Measurements from ENCODE around the gene KBTBD7.

GRCh38 chr13:40272250-40272724 is 394.2 kb downstream of the FOXO1 start:
- RRBS, result no CpG with 5 or more reads among the region's 3 CpGs

DNA sequence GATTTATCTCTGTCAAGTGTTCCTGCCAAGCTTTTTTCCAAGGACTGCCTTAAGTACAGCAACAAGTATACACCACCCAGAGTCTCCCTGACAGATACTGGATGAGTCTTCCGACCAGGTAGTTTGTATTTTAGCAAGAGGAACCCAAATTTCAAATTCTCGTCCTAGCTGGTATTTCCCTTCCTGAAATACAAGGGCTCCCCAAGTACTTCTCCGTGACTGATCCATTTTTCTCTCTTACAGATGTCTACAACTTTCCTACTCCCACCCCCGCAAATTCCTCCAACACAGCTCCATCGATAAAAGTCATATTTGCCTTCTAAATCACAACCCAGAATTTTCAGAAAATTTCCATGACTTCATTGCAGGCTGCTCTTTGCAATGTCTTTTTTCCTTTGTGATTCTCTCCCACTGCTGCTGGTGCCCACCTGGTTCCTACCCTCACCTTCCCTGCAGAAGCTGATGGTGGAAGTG is 313.3 kb downstream of the FOXO1 start:
- RRBS, result no CpG with 5 or more reads among the region's 5 CpGs

DNA sequence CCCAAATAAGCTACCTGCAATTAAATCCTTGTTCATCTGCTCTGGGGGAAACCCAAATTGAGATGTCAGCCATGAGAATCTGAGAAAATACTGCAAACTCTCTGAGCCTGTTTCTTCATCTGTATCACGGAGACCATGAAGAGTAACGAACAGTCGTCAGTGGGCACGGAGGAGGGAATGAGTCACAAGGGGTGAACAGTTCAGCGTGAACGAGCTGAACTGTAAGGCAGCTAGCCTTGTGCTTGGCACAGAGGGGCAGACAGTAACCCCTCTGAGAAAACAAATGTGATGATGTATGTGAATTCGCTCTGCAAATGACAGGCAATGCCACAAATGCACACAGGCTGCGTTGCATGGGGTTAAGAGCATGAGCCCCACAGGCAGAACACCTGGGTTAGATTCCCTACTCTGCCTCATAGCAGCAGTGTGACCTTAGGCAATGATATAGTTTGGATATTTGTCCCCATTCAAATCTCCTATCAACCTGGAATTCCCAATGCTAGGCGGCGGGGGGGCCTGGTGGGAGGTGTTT is 288.6 kb downstream of the FOXO1 start:
- RRBS, result no CpG with 5 or more reads among the region's 10 CpGs

- RRBS, result no CpG with 5 or more reads among the region's 10 CpGs
Observed at GRCh38 chr13:40551185-40552359, 114.9 kb downstream of the FOXO1 start.

- RRBS, result no CpG with 5 or more reads among the region's 6 CpGs
Observed at GRCh38 chr13:40605519-40606273, 60.7 kb downstream of the FOXO1 start.

- RRBS, result no CpG with 5 or more reads among the region's 16 CpGs
Observed at GRCh38 chr13:40734612-40735115, 36.3 kb downstream of the MRPS31 start.

DNA sequence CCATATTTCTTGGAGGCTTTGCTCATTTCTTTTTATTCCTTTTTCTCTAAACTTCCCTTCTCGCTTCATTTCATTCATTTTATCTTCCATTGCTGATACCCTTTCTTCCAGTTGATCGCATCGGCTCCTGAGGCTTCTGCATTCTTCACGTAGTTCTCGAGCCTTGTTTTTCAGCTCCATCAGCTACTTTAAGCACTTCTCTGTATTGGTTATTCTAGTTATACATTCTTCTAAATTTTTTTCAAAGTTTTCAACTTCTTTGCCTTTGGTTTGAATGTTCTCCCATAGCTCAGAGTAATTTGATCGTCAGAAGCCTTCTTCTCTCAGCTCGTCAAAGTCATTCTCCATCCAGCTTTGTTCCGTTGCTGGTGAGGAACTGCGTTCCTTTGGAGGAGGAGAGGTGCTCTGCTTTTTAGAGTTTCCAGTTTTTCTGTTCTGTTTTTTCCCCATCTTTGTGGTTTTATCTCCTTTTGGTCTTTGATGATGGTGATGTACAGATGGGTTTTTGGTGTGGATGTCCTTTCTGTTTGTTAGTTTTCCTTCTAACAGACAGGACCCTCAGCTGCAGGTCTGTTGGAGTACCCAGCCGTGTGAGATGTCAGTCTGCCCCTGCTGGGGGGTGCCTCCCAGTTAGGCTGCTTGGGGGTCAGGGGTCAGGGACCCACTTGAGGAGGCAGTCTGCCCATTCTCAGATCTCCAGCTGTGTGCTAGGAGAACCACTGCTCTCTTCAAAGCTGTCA is 80.0 kb downstream of the SLC25A15 start:
- RRBS, result no CpG with 5 or more reads among the region's 10 CpGs

DNA sequence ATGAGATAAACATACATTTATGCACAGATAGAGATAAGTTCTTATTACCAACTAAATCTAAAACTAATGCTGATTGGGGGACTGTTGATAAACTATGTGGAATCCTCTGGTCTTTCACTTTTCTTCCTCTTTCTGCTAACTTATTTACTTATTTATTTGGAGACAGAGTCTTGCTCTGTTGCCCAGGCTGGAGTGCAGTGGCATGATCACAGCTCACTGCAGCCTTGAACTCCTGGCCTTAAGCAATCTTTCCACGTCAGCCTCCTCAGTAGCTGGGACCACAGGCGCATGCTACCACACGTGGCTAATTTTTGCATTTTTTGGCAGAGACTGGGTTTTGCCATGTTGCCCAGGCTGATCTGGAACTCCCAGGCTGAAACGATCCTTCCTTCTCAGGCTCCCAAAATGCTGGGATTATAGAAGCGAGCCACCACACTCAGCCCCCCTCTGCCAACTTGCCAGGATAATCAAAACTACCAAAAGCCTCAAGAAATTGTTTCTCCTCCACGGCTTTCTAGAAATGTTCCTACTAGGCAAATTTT is 77.5 kb downstream of the ELF1 start:
- RRBS, result no CpG with 5 or more reads among the region's 6 CpGs

DNA sequence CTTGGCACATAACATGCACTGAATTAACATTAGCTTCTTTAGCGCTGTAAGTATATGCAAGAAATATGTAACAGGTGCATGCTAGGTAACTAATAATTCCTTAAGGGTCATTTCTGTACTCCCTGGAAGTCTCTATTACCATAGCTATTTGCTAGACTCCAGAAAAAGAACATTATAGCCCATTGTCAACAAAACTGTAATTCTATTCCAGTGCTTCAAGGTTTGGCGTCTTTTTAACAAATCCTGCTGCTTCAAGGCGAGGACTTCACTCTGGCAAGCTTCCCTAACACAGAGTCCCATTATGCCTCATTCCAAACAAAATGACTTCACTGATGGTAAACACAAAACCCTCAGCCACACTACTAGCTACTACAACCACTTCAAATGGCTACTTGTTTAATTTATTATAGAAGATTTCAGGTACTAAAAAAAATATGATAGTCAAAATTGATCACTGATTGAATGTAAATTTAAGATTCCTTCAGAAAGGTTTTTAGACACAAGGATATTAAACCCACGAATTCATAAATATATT is 32.7 kb downstream of the ELF1 start:
- RRBS, result no CpG with 5 or more reads among the region's 4 CpGs

DNA sequence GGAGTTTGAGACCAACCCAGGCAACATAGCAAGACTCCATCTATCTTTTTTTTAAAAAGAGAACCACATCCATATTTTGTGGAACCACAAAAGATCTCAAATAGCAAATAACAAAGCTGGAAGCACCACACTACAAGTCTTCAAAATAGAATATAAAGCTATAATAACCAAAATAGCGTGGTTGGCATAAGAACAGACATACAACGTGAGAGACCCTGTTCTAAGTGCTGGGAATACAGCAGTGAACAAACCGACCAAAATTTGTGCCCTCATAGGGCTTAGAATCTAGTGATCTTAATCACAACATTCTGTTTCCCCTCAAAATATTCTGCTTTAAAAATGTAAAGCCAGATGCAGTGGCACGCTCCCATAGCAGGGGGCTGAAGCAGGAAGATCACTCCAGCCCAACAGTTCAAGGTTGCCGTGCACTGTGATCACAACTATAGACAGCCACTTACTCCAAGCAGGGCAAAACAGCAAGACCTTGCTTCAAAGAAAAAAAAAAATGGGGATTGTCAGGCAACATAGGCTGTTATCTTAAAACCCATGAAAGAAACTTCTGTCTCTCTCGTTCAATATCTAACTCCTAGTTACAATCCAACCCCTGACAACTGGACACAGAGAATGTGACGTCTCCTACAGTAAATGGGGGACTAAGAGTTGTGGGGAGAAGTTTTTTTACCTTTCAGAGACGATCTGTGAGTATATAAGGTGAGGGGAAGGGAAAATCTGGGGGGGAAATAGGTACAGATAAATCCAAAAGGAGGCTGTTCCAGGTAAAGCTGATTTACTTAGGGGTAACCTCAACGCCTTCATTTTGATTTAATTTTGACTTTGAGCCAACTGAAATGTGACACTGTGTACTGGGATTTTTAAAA is 17.5 kb downstream of the ELF1 start:
- RRBS, result no CpG with 5 or more reads among the region's 9 CpGs

GRCh38 chr13:41004652-41005368 is 14.3 kb downstream of the ELF1 start:
- RRBS, result no CpG with 5 or more reads among the region's 4 CpGs

- RRBS, result 1% methylated on average over 7 of the region's 75 CpGs
Observed at GRCh38 chr13:41193835-41194930, at the start of gene KBTBD7. KBTBD7 (minus strand) TSS chr13:41194569.

DNA sequence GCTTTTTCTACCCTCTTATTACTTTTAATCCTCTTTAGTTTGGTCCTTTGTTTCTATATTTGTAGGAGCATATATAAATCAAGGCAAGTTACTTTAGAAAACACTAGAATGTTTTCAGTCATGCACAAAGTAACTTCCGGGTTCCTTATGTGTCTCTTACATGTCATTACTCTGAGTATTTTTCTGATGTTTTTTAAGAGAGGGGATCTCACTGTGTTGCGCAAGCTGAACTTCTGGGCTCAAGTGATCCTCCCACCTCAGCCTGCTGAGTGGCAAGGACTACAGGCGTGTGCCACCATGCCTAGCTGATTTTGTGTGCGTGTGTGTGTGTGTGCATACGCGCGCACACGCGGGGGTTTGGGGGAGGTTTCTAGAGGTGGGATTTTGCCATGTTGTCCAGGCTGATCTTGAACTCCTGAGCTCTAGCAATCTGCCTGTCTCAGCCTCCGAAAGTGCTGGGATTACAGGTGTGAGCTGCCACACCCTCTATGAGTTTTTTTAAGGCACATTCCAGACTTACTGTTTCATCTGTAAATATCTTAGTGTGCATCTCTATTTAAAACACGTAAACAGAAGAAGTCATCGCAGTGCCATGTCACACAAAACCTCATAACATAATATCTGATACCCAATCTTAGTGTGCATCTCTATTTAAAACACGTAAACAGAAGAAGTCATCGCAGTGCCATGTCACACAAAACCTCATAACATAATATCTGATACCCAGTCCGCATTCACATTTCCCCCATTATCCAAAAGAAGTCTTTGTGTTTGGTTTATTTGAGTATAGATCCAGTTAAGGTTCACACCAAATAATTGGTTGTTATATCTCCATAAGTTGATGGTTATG is 45.0 kb downstream of the NAA16 start:
- RRBS, result no CpG with 5 or more reads among the region's 15 CpGs

- RRBS, result no CpG with 5 or more reads among the region's 6 CpGs
Observed at GRCh38 chr13:41366870-41367877, 56.1 kb downstream of the NAA16 start.

- RRBS, result no CpG with 5 or more reads among the region's 2 CpGs
Observed at GRCh38 chr13:41488167-41488567, 30.8 kb downstream of the RGCC start.

GRCh38 chr13:41639871-41640555 is 182.7 kb downstream of the RGCC start:
- RRBS, result no CpG with 5 or more reads among the region's 4 CpGs

DNA sequence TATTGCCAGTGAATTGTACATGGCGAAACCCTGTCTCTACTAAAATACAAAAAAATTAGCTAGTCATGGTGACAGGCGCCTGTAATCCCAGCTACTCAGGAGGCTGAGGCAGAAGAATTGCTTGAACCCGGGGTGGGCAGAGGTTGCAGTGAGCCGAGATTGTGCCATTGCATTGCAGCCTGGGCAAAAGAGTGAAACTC is 96.2 kb downstream of the VWA8 start:
- RRBS, result no CpG with 5 or more reads among the region's 4 CpGs

- RRBS, result no CpG with 5 or more reads among the region's 8 CpGs
Observed at GRCh38 chr13:41891361-41891874, 69.5 kb downstream of the VWA8 start.

DNA sequence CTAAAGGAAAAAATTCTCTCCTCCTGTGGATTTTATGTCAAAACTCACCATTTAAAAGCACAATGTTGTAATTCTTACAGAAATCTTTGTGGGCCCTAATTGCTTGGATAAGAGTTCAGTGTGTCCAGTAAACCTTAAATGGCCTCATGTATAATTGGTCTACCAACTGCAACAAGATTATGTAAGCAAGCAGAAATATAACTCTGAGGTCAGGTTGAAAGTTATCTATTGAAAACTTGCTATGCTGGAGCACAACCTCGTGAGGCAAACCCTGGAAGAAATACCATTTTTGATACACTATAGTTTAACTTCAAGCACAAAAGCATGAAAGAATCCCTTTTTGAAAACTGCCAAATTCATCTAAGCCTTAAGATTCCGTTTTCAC is 21.9 kb downstream of the VWA8 start:
- RRBS, result no CpG with 5 or more reads among the region's 2 CpGs

DNA sequence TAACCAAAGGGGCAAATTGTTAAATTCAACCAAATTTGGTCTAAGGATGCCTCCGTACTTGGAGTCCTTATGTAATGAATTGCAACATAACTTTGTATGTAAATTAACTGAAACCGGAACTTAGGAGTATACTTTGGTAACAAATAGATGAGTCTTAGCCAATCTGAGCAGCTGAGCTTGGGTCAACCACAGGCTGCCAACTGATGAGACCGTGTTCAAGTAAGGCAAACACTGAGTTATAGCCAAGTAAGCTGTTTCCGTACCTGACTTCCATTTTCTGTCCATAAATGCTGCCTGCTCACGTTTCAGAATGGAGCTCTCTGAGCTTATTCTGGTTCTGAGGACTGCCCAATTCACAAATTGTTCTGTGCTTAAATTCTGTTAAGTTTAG is 5.3 kb downstream of the VWA8 start:
- RRBS, result no CpG with 5 or more reads among the region's 5 CpGs

Data from skeletal muscle cell (primary cell).